Ovary (tissue), 7 donors: ENCODE measurements around the genes SMIM41, KRT82 and KRT3.

DNA sequence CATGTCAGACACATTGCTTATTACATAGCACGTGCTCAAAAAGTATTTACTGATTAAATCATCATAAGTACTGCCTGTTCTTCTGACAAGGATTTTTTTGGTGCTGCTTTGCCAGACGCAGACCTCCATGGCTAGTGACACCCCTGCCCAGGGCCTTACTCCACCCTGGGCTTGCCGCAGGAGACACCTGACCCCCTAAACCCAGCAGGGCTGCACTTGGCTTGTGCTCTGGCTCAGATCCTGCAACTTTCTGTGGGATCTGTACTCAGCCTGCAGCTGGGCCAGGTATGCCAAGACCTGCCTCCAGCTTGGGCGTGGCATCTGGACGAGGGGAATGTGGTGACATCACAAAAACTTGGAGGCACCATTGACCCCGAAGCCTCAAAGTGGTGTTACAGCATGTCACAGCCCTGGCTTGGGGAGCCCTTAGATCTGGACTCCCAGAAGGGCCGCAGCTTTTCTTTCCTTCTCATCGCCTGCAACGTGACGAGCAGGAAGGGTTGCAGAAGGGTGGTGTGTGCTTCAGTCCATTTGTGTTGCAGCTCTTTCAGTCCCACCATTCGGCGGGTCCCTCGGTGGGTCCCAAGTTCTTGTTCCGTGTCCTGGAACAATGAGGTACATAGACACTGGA lies 12.3 kb downstream of the METTL7A start:
- PRO-cap, 7 experiments, result no peak in any of the 7 experiments
- RAMPAGE, long total RNA, 2 experiments, result no peak in any of the 2 experiments

GRCh38 chr12:51005112-51006167 lies 20.7 kb downstream of the SLC11A2 start:
- PRO-cap, 7 experiments, result no peak in any of the 7 experiments
- RAMPAGE, long total RNA, 2 experiments, result no peak in any of the 2 experiments

- PRO-cap, 7 experiments, result no peak in any of the 7 experiments
- RAMPAGE, long total RNA, 2 experiments, result no peak in any of the 2 experiments
Observed at GRCh38 chr12:51082227-51082534, 1.2 kb downstream of the CSRNP2 start.

- PRO-cap, 7 experiments, result no peak in any of the 7 experiments
- RAMPAGE, long total RNA, 2 experiments, result no peak in any of the 2 experiments
Observed at GRCh38 chr12:51166757-51167499, 6.0 kb downstream of the TFCP2 start.

DNA sequence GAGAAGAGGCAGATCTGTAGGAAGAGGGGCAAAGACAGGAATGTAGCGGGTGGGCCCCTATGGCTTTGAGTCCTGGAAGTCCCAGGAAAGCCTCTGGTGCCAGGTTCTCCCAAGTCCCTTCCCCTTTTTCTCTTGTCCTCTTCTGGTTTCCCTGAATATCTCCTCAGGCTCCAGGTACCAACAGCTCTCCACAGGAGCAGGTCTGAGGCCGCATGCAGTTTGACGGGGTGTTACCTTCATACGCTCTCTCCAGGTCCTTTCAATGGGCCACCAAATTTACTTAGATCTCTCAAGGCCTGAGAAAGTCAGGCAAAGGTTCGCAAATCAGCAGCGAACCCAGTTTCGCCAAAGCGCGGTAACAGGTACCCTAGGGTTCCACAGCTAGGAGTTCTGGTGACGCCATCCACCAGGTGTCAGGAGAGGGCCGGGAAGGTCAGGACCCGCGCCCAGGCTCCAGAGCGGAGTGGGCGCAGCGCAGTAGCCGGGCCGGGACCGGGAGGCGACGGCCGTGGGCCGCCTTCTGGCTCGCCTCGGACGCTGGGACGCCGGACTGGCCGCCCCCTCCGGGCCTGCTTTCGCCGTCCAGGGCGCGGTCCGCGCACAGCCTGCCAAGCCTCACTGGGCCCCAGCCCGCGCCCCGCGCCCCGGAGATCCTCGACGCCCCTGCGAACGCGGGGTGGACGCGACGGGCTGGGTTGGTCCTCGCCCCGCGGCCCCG lies 753 bp downstream of the SMAGP start:
- PRO-cap, 7 experiments, result peak in 7 of 7 experiments; most common plus-strand start position 480 of the sequence (in 1); most common minus-strand start position 671 of the sequence (in 7)
- RAMPAGE, long total RNA, 2 experiments, result no peak in any of the 2 experiments

GRCh38 chr12:51291768-51292616 lies 21.8 kb upstream of the SMAGP start:
- PRO-cap, 7 experiments, result no peak in any of the 7 experiments
- RAMPAGE, long total RNA, 2 experiments, result no peak in any of the 2 experiments

GRCh38 chr12:51381145-51381696 lies 10.0 kb downstream of the GALNT6 start:
- PRO-cap, 7 experiments, result no peak in any of the 7 experiments
- RAMPAGE, long total RNA, 2 experiments, result no peak in any of the 2 experiments

DNA sequence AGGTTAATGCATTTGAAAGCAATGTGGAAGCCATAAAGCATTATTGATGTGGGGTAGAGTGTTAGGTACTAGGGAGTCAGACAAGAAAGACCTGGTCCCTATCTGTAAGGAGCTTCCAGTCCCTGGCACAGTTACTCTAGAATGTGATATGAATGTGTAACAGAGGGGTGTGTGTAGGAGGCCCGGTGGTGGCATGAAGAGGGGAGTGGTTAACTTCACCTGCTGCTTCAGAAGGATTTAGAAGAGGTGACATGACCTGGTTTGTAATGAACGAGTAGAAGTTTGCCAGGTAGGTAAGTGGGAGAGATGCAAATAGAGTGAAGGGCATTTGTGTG lies 15.1 kb upstream of the GALNT6 start:
- PRO-cap, 7 experiments, result no peak in any of the 7 experiments
- RAMPAGE, long total RNA, 2 experiments, result no peak in any of the 2 experiments

DNA sequence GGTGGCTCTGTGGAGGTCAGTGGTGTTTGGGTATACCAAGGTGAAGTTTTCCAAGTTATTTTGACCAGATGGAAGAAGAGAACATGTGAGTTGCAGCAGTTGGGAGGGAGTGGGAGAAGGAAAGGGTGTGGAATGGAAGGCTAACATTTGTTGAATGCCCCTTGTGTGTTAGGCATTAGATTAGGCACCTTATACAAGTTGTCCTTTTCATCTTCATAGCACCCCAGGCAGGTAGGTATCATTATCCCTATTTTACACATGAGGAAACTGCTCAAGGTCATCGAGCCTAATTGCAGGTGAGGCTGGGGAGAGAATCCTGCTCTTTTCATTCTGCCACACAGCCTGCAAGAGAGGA lies 17.2 kb downstream of the SLC4A8 start:
- PRO-cap, 7 experiments, result peak in 2 of 7 experiments; most common plus-strand start position 67 of the sequence (in 2)
- RAMPAGE, long total RNA, 2 experiments, result no peak in any of the 2 experiments

DNA sequence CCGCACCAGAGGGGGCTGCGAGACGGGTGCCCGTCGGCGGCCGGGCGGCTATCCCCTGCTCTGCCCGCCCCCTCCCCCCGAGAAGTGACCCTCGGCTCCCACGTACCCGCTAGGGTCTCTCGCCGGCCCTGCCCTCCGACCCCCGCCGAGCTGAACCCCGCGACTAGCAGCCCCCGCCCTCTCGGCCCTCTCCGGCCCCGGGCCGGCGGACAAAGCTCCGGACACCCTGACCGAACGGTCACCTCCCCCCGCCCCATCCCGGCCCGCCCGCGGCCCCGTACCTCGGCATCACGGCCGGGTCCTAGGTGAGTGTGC lies 302 bp downstream of the FIGNL2 start:
- PRO-cap, 7 experiments, result no peak in any of the 7 experiments
- RAMPAGE, long total RNA, 2 experiments, result no peak in any of the 2 experiments

GRCh38 chr12:51884548-51884793 lies 3.4 kb upstream of the ANKRD33 start:
- PRO-cap, 7 experiments, result no peak in any of the 7 experiments
- RAMPAGE, long total RNA, 2 experiments, result no peak in any of the 2 experiments

- PRO-cap, 7 experiments, result no peak in any of the 7 experiments
- RAMPAGE, long total RNA, 2 experiments, result no peak in any of the 2 experiments
Observed at GRCh38 chr12:51907760-51907941, 347 bp downstream of the ACVRL1 start.

DNA sequence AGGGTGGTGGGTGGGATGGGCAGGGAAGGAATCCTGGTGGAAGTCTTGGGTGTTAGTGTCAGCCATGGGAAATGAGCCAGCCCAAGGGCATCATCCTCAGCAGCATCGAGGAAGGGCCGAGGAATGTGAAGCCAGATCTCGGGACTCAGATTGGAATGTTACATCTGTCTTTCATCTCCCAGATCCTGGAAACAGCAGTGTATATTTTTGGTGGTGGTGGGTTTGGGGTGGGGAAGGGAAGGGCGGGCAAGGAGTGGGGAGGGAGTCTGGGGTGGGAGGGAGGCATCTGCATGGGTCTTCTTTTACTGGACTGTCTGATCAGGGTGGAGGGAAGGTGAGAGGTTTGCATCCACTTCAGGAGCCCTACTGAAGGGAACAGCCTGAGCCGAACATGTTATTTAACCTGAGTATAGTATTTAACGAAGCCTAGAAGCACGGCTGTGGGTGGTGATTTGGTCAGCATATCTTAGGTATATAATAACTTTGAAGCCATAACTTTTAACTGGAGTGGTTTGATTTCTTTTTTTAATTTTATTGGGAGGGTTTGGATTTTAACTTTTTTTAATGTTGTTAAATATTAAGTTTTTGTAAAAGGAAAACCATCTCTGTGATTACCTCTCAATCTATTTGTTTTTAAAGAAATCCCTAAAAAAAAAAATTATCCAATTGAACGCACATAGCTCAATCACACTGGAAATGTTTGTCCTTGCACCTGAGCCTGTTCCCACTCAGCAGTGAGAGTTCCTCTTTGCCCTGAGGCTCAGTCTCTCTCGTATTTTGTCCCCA lies 11.5 kb upstream of the TAMALIN start:
- PRO-cap, 7 experiments, result no peak in any of the 7 experiments
- RAMPAGE, long total RNA, 2 experiments, result no peak in any of the 2 experiments

DNA sequence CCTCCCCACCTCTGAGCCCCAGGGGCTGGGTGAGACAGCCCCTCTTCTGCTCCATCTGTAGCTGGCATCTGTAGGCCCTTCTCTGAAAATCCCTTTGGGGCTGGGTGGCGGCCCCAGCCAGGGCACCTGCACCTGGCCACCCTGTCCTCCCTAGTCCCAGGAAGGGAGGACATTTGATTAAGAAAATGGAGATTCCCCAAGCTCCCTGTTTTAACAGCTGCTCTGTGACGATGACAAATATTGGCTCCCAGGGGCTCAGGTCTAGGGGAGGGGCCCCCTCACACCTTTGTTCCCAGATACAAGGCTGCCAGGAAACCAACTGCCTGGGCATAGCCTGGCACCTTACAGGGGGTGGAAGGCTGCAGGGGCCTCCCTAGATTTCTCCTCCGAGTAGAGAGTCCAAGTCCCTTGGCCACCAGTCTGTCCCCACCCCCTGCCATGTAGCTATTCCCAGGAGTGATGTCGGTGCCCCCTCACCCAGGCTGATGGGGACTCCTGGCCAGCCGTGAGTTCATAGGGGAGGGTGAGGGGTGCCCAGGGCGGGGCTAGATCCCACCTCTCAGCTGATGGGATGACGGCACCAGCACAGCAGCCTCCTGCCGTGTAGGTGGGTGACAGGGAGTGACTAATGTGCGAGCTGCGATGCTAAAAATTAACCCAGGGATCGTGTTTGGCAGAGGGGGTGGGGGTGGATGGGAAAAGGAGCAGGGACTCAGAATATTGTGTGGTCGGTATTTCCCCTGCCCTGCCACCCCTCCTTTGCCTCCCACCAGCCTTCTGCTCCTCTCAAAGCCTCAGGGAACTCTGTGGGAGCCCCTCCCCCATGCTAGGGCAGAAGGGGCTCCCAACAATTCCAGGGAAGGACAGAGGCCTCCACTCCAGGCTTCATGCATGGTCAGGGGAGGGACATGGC lies 12.2 kb downstream of the TAMALIN start:
- PRO-cap, 7 experiments, result no peak in any of the 7 experiments
- RAMPAGE, long total RNA, 2 experiments, result no peak in any of the 2 experiments

- PRO-cap, 7 experiments, result peak in 6 of 7 experiments; most common plus-strand start chr12:52032636 (in 4); most common minus-strand start chr12:52032384 (in 1)
- RAMPAGE, long total RNA, 2 experiments, result no peak in any of the 2 experiments
Observed at GRCh38 chr12:52032277-52032749, 18.9 kb upstream of the NR4A1 start.

- PRO-cap, 7 experiments, result peak in 7 of 7 experiments; most common plus-strand start chr12:52079755 (in 4); most common minus-strand start chr12:52079645 (in 4)
- RAMPAGE, long total RNA, 2 experiments, result no peak in any of the 2 experiments
Observed at GRCh38 chr12:52079401-52080371, at the start of gene SMIM41. Gene SMIM41, plus strand, starts transcription at chr12:52079704.

GRCh38 chr12:52406025-52406578 lies at the start of gene KRT82:
Gene KRT82, minus strand, starts transcription at chr12:52406335.
- PRO-cap, 7 experiments, result no peak in any of the 7 experiments
- RAMPAGE, long total RNA, 2 experiments, result no peak in any of the 2 experiments

DNA sequence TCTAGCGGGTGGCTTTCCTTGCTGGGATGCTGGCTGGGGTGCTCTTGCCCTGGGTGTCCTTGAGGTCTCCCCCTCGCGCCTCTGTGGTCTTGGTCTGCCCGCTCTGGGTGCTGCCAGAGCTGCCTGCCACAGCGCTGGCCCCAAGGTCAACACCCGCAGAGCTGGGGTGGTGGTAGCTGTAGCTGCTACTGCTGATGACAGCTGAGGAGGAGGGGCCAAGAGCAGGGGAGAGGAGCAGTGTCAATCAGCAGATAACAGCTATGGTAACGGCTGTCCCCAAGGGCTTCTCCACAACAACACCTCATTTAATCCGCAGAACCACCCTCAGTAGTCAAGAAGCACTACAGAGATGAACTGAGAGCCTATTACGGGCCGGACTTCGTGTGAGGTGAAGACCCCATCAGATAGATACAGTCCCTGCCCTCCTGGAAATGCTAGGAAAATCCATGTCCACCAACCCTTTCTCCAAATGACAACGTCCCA lies 6.6 kb downstream of the KRT74 start:
- PRO-cap, 7 experiments, result no peak in any of the 7 experiments
- RAMPAGE, long total RNA, 2 experiments, result no peak in any of the 2 experiments

- PRO-cap, 7 experiments, result no peak in any of the 7 experiments
- RAMPAGE, long total RNA, 2 experiments, result no peak in any of the 2 experiments
Observed at GRCh38 chr12:52795976-52796342, at the start of gene KRT3. Gene KRT3, minus strand, starts transcription at chr12:52796117.

- PRO-cap, 7 experiments, result no peak in any of the 7 experiments
- RAMPAGE, long total RNA, 2 experiments, result no peak in any of the 2 experiments
Observed at GRCh38 chr12:52898287-52898671, 6.6 kb downstream of the KRT8 start.